Measurements from ENCODE around the gene CST7.

GRCh38 chr20:23363040-23363682, 1.2 kb downstream of the GZF1 start:
- PRO-cap = no peak
- RAMPAGE, long total RNA = no peak
- RRBS = no CpG with 5 or more reads among the region's 10 CpGs

DNA sequence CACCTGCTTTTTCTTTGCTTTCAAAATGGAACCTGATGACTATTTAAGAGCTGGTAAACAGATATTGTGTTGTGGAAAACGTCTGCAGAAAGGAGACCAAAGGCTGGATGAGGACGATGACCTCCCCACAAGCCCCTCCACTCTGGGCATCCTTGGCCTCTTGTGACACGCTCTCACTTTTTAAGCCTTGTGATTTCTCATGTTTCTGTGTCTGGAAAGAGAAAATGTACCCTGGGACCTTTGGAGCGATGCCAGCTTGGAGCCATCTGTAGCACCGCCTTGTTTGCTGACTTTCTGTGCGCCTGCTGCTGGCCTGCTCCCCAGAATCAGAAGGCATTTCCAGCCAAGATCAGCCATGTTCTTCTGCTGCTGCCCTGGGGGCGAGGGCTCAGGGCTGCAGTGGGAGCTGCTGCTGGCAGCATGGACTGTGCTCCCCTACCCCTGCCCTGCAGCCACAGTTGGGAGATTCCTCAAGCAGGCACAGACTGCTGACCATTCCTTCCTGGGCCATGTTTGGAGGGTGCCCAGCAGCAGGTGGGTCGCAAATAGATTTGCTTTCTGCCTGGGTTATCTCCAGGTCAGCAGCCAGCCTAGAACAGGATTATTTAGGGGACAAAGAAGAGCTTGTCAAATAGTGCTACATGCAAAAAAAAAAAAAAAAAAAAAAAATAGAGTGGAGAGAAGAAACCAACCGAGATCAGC, 3.4 kb upstream of the CSTL1 start:
- PRO-cap = no peak
- RAMPAGE, long total RNA = no peak
- RRBS = no CpG with 5 or more reads among the region's 9 CpGs

DNA sequence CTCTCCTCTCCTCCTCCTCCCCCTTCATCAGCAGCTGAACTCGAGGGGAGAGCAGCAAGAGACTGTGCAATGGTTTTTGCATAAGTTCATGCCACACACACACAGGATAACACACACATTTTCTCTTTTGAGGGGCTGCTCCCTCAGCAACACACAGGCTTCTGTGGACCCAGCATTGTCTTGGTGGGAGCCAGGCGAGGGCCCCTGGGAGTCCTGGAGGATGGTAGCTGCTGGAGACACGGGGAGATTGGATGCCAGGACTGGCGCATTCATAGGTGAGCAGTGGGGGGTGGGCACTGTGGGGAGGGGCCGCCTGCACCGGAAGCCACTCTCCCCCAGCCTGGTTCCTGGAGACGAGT, 233 bp upstream of the CST11 start:
- PRO-cap = no peak
- RAMPAGE, long total RNA = no peak
- RRBS = no CpG with 5 or more reads among the region's 7 CpGs

GRCh38 chr20:23873322-23874073, 6.0 kb downstream of the CST5 start:
- PRO-cap = no peak
- RAMPAGE, long total RNA = no peak
- RRBS = no CpG with 5 or more reads among the region's 3 CpGs

DNA sequence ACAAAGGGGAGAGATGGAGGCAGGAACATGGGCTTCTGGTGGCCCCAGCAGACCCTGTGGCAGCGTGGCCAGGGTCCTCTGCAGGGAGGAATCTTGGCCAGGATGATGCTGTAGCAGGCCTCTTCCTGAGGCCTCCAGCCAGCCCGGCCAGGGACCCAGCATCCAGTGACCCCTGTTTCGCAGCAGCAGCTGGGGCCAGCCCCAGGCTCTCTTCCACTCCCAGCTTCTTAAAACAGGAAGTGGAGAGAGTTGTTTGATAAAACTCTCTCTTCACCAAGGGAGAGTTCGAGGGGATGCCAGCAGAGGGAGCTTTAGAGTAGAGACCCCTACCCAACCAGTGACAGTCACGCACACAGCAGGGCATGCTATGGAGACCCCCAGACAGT, 10.1 kb downstream of the GGTLC1 start:
- PRO-cap = no peak
- RAMPAGE, long total RNA = no peak
- RRBS = no CpG with 5 or more reads among the region's 5 CpGs

DNA sequence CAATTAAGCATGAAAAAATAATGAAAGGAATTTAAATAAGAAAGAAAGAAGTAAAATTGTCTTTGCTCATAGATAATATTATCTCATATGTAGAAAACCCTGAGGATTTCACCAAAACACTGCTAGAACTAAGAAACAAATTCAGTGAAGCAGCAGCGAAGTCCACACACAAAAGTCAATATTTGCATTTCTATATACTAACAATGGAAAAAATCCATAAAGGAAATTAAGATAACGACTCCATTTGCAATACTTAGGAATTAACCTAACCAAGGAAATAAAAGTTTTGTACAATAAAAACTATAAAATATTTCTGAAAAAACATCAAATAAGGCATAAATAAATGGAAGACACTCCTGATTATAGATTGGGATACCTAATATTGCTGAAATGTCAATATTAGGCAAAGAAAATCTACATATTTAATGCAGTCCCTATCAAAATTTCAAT, 62.0 kb upstream of the CST7 start:
- PRO-cap = no peak
- RAMPAGE, long total RNA = no peak
- RRBS = no CpG with 5 or more reads among the region's 2 CpGs

GRCh38 chr20:24948842-24949583, at the start of gene CST7:
Gene CST7, plus strand, starts transcription at chr20:24949269.
- PRO-cap = no peak
- RAMPAGE, long total RNA = no peak
- RRBS = 80% methylated on average over 3 of the region's 17 CpGs

DNA sequence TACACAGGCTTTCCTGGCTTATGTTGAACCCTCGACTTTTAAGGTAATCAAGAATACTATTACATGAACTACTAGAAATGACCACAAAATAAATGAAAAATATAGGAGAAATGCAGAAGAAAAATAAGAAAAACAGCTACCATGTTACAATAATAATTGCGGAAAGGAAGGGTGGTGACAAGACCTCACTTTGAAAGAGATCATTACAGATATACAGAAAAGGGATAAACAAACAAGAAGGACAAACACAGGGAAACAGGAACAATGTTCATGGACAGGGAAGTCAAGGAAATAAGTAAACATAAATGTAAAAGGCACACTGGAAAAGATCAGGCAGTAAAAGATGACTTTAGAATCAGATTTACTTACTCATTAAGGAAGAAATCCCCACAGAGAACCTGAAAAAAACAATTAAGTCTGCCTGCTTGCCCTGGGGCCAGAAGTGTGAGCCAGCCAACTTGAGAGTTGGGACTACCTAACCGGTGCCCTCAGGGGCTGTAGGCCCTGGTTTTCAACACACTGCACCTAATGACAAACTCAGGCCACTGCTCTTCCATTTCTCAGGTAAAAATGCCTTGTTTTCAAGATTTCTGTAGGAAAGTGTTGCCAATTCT, 1.8 kb downstream of the APMAP start:
- PRO-cap = no peak
- RAMPAGE, long total RNA = no peak
- RRBS = no CpG with 5 or more reads among the region's 3 CpGs

GRCh38 chr20:24991268-24991813, 1.2 kb downstream of the APMAP start:
- PRO-cap = no peak
- RAMPAGE, long total RNA = no peak
- RRBS = no CpG with 5 or more reads among the region's 4 CpGs

DNA sequence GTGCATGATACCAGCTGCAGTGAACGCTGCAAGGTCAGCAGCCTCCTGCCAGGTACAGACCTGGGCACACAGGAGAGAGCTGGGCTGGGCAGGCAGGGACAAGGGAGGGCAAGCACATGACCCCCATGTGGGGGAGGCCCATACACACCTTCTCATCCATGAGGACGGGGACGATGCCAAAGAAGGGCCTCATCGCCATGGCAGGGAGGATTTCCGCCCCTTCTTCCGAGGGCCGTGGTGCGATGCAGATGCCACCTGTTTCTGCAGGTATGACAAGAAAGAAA, 21.2 kb upstream of the APMAP start:
- PRO-cap = no peak
- RAMPAGE, long total RNA = no peak
- RRBS = no CpG with 5 or more reads among the region's 8 CpGs

DNA sequence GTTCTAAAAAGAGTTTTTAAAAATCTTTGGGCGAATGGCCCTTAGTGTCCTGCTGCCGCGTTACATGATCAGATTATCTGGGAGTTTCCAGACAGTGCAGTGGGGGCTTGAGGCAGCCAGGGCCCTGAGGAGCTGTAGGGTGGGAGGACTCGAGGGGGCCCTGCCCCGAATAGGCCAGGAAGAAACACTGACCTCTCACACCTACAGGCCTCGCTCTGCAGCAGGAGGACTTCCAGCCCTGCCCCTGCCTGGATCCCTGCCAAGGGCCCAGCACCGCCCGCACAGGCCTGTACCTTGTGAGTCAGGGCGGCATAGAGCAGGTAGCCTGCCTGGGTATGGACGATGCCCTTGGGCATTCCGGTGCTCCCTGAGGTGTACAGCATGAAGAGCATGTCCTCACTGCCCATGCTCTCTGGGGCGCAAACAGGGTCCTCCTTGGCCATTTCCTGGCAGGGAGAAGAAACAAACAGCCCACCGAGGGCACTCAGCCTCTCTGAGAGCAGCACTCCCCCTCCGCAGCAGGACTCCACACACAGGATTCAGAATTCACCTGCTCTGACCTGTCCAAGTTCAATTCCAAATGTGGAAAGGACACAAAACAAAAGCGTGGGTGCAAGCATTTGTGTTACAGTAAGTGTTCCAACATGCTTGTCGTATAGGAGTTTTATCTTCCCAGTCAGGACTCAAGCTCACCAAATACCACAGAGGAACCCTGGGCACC, 30.3 kb upstream of the APMAP start:
- PRO-cap = no peak
- RAMPAGE, long total RNA = no peak
- RRBS = no CpG with 5 or more reads among the region's 16 CpGs

GRCh38 chr20:25058546-25059356, 812 bp upstream of the ACSS1 start:
- PRO-cap = no peak
- RAMPAGE, long total RNA = no peak
- RRBS = no CpG with 5 or more reads among the region's 31 CpGs

DNA sequence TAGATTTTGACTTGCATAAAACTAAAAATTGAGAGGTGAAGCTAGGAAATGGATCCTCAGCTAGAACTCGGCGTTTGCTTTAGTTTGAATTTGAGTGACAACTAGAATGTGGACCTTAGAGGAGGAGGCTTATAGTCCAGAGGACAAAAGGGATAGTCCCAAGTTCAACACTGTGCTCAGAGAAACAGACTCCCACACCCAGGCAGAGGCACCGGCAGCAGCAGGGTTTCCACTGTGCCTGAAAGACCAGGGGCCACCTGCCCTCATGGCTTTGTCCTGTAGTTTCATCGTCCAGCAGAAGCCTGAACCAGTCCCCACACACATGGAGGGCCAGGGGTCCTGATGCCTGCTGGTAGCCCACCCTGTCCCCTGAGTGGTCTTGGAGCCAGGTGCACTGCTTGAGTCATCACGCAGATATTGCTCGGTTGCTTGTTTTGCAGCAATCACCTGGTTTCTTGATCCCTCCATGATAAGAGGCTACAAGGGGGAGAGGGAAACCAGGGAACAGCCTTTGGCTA, 7.1 kb upstream of the ACSS1 start:
- PRO-cap = no peak
- RAMPAGE, long total RNA = no peak
- RRBS = no CpG with 5 or more reads among the region's 6 CpGs

GRCh38 chr20:25191571-25192076, 3.9 kb upstream of the ENTPD6 start:
- PRO-cap = no peak
- RAMPAGE, long total RNA = no peak
- RRBS = no CpG with 5 or more reads among the region's 2 CpGs

- PRO-cap = no peak
- RAMPAGE, long total RNA = no peak
- RRBS = 82% methylated on average over 3 of the region's 6 CpGs
Observed at GRCh38 chr20:25192077-25192392, 3.5 kb upstream of the ENTPD6 start.

DNA sequence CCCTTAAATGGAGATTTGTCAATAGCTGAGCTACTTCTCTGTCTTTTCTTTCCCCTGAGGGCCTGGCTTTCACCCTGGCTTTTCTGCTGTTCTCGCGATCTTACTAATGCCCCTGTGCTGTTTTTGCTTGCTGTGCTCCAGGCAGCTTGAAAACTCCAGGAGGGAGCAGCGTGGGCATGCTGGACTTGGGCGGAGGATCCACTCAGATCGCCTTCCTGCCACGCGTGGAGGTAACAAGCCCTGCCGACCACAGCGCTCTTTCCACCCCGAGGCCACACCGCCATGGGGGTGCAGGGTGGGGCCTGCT, 20.9 kb downstream of the ENTPD6 start:
- PRO-cap = no peak
- RAMPAGE, long total RNA = no peak
- RRBS = no CpG with 5 or more reads among the region's 11 CpGs

- PRO-cap = no peak
- RAMPAGE, long total RNA = no peak
- RRBS = under 1% methylated on average over 14 of the region's 52 CpGs
Observed at GRCh38 chr20:25247049-25247875, 623 bp upstream of the PYGB start.

GRCh38 chr20:25261512-25262135, 13.7 kb downstream of the PYGB start:
- PRO-cap = no peak
- RAMPAGE, long total RNA = no peak
- RRBS = no CpG with 5 or more reads among the region's 12 CpGs

DNA sequence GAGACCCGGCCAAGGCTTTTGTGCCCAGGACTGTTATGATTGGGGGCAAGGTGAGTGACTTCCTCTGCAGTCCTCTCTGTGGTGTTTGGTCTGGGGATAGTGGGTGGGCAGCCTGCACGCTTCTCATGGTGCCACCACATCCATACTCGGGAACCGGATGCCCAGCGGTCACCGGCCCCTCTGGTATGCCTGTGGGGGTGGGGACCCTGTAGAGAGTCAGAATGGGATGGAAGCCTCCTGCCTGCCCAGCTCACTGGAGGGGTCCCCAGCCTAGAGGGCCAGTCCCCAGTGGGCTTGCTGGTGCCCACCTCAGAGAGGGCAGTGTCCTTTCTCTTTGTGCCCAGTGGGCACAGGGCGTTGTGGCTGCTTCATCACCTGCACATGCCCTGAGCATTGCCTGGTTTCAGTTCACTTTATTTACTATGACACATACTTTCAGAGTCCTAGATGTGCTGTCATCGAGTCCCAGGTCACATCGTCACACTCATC, 40.6 kb downstream of the PYGB start:
- PRO-cap = no peak
- RAMPAGE, long total RNA = no peak
- RRBS = 83% methylated on average over 1 of the region's 9 CpGs

- PRO-cap = no peak
- RAMPAGE, long total RNA = no peak
- RRBS = no CpG with 5 or more reads among the region's 17 CpGs
Observed at GRCh38 chr20:25295247-25296176, 47.6 kb downstream of the PYGB start.